ENCODE measurements around a stretch of chr6.

DNA sequence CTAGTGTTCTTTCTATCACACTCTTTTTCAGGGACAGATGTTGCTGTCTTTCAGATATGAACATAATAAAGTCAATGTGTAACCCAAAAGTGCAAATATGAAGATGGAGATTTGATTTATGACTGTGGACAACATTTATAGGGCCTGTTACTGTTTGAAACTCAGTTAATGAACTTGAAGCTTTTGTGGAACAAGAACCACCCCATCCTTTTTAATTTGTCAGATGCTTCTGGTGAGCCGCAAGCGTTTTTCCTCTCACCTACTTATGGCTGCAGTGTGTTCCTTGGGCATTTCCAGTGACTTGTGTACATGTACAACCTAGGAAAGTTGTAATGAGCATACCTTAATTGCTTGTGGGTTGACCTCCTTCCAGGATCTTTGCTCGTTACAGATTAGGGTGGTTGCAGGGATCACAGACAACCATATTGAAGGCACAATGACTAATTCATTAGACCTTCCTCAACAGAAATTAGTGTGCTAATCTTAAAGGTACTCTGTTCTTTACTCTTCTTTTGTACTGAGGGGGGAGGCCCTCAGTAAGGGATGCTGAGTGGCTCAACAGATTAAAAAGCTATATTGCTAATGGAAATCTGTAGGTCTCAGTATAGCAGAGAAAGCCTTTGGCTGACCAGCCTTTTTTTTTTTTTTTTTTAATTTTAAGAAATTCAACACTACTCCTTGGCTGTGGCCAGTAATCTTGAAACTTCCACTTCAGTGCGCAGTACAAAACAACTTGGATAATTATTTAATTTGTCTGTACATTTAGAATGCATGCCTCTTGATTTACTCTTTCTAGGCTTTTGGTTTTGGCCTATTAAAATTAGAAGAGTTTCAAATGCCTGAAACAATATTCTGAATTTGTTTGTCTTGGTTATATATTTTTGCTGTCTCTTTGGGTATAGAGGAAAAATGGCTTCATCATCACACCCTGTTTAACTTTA lies 7.0 kb downstream of the TBPL1 start:
- PRO-cap, result no peak

- PRO-cap, result bidirectional peak, plus-strand start at chr6:134175688, minus-strand start at chr6:134175711
Observed at GRCh38 chr6:134175403-134176089, 123.1 kb upstream of the SLC2A12 start.

- PRO-cap, result no peak
Observed at GRCh38 chr6:134308823-134309675, 8.9 kb downstream of the SGK1 start.

DNA sequence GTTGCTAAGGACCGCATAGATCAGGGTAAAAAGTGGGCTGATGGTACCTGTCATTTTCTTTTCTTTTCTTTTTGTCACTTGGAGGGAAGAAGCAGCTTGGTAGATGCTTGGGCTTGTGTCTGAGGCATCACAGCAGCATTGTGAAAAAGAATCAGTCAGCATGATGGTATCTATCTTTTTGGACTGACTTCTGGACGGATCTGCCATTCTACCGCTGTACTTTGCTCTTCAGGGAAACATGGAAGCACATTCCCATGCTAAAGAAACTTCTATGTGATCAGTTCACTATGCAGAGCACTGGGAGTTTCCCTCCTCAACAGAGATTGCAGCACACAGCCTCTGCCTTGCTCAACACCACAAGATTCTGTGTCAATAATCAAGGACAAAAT lies 54.9 kb upstream of the SGK1 start:
- PRO-cap, result no peak

GRCh38 chr6:134495802-134496217 lies 177.9 kb upstream of the SGK1 start:
- PRO-cap, result no peak

- PRO-cap, result no peak
Observed at GRCh38 chr6:135218250-135219216, 37.4 kb downstream of the MYB start.

GRCh38 chr6:135321001-135321638 lies 140.0 kb downstream of the MYB start:
- PRO-cap, result no peak

DNA sequence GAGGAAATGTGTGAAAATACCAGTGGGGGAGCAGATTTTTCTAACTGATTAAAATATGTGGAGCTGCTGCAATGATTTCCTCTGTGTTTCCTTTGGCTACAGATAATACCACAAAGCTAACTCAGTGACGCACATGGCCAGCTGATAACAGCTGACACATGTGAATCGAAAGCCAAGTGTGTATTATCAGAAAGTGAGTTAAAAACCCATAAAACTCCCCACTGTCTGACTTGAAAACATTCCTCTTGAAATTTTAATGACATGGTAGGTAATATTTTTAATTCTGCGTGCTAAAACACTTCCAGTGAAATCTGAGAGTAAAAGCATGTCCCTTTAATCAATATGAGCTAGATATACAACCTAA lies 70.9 kb upstream of the AHI1 start:
- PRO-cap, result no peak

GRCh38 chr6:135722668-135722955 lies 128.9 kb upstream of the PDE7B start:
- PRO-cap, result no peak

DNA sequence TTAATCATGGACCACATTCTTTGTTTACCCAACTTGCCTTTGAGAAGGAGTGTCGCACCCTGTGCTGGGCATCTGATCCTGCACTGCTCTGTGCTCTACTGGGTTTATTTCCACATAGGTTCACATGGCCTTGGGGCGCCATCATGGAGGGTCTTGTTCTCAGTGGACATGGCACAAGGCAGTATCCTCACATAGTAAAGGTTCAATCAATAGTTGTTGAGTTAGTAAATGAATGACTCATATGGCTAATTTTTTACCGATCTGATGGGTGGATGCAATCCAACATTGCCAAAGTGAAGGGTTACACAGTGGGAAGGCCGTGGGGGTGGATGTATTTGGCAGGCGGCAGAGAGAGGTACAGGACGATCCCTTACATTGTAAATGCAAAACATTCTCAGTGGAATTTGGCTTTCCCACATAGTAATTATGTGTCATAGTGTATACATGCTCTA lies 21.1 kb upstream of the PDE7B start:
- PRO-cap, result no peak

GRCh38 chr6:135877313-135878068 lies 26.0 kb downstream of the PDE7B start:
- PRO-cap, result no peak

GRCh38 chr6:135905455-135906341 lies 54.2 kb downstream of the PDE7B start:
- PRO-cap, result bidirectional peak, plus-strand start at chr6:135905895, minus-strand start at chr6:135905716

DNA sequence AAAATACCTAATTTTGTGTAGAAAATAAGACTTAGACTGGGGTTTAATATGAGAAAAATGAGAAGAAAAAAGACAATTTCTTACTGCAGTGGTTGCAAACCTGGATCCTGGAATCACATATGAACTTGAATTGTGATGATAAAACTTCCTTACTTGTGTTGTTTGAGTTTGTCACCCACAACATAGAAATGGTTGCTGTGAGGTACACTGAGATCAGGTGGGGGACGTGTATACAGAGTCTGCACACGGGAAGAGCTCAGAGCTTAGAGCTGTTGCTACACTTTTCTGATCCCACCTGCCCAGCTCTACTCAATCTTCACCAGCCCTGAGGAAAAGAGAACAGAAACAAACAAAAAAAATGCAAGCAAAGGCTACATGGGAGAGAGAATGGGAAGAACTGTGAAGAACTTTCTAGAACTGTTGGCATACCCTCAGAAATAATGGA lies 133.1 kb downstream of the PDE7B start:
- PRO-cap, result no peak

DNA sequence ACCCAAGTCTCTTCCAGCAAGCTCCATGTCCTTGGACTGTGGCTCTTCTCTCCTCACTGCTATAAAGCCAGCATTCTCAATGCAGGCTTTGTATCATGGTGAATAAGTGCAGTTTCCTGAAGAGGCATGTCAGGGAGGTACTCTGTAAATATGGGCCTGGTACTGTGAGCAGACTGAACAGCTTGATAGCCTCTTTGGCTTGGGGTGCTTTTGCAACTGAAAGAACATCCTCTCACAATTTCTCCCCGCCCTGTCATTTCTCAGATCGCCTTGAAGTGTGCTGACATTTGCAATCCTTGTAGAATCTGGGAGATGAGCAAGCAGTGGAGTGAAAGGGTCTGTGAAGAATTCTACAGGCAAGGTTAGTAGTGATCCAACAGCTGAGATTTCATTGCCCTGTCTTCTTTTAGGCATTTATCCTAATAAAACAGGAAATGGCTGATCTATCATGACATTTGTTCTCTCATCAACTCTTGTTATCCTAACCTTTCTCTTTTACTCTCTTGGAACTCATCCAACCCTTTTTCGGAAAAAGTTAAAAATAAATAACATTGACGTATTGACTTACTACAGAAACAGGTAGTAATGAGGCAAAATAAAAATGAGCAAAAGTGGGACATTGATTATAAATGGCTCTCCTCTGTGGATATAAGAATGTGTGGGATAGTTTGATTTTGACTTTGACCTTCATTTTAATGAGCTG lies 69.0 kb downstream of the MTFR2 start:
- PRO-cap, result no peak

DNA sequence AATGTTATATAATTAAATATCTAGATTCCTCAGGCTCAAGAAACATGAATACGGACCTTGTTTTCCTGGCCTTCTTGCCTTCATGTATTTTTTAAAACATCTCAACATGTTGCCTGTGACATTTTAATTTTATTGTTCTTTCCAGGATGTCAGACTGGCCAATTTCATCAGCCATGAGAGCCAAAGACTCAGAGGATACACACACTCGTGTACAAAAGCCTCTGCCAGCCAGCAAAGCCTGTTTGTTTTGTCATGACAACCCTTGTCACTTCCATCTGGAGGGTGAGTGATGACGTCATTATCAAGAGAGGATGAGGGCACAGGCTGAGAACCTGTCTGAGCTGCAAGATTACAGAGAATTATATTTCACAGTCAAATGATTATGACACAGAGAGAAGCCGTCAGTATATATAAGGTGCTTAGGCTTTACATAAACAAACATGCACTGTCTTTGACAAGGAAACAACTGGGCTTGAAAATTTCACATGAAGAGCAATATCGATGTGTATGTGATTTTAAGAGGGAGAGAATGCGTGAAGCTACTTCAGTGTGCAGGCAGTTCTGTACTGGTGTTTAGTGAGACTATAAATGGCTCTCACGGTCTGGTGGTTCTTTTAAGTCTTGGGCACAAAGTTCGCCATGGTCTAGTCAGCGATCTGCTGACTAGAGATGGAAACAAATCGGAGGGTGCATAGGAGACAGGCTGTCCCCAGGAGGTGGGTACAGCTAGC lies 36.4 kb upstream of the BCLAF1 start:
- PRO-cap, result no peak

- PRO-cap, result no peak
Observed at GRCh38 chr6:136402142-136402637, 112.5 kb upstream of the BCLAF1 start.

GRCh38 chr6:136434450-136435213 lies 115.6 kb downstream of the MAP7 start:
- PRO-cap, result no peak

DNA sequence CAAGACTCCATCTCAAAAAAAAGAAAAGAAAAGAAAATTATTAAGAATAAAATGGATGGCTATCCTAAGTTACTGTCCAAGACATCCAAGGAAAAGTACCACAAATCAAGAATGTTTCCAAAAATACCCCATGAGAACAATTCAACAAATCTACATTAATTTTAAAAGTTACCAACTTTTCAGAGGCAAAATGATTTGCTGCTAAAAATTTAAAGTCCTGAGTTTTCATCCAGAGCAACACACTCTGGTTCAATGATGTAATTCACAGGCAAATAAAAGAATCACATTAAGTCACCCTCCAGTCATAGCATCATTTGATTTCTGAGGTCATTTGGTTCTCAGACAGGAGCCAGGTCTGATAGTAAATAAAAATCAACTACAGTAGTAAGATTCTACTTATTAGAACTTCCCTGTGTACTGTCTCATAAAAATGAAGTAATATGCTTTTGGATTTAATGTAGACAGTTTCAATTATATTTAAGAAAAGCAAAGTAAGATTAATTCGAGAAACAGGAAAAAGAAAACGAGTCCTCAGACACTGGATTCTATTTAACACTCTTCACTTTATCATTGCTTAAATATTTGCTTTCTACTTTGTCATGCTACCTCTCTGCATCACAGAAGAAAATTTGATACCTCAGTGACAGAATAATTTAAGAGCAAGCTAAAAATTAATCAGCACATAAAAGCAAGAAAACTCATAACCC lies 25.8 kb downstream of the MAP7 start:
- PRO-cap, result no peak

DNA sequence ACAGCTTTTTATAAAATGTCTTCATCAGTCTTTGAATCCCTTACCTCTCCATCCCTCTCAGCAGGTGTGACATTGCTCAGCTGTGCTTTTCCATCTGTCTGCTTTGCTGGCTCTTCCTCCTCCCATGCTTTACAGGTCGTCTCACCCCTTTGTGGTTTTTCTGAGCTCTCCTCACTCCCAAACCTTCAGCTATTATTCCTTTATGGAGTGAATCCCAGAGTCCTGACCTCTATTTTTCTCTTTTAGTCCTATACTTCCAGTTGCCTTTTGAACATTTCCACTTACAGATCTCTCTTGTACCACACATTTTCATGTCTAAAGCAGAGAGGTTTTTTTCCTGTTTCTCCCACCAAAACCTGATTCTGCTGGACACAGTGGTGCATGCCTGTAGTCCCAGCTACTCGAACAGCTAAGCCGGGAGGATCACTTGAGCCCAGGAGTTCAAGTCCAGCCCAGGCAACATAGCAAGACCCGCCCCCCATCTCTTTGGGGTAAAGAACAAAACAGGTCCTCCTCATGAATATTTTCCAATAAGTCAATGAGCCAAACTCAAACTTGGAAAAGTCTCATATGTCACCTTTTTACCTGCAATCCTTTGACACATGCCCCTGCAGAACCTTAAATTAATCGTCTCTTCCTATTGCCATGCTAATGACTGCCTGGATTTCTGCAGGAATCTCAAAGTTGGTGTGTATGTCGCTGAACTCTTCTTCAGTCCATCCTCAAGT lies 5.6 kb downstream of the MAP7 start:
- PRO-cap, result no peak

DNA sequence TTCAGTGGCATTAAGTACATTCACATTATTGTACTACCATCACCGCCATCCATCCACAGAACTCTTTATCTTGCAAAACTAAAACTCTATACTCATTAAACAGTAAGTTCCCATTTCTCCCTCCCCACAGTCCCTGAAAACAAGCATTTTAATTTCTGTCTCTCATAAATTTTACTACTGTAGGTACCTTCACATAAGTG lies 30.7 kb upstream of the MAP7 start:
- PRO-cap, result no peak

Data from left colon (tissue), 1 donor.